Metastatic Breast Carcinoma in the Brain (tissue), 10 donors: ENCODE measurements around the genes C17orf78, TBC1D3K and SOCS7.

DNA sequence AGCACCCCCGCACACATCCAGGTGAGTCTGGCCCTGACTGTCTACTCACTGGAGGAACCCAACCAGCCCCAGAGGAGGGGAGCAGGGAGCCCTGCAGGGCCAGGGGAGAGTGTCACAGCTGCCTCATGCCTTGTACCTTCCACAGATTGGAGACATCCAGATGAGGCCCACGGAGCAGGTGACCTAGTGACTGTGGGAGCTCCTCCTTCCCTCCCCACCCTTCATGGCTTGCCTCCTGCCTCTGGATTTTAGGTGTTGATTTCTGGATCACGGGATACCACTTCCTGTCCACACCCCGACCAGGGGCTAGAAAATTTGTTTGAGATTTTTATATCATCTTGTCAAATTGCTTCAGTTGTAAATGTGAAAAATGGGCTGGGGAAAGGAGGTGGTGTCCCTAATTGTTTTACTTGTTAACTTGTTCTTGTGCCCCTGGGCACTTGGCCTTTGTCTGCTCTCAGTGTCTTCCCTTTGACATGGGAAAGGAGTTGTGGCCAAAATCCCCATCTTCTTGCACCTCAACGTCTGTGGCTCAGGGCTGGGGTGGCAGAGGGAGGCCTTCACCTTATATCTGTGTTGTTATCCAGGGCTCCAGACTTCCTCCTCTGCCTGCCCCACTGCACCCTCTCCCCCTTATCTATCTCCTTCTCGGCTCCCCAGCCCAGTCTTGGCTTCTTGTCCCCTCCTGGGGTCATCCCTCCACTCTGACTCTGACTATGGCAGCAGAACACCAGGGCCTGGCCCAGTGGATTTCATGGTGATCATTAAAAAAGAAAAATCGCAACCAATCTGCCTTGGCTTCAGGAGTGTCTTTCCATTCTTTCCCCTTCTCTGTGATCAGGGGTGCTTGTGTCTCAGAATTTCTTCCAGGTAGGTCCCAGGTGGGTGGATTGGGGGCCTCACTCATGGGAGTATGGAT is 1.1 kb upstream of the MRM1 start:
- PRO-cap, 10 experiments: no peak in any of the 10 experiments

DNA sequence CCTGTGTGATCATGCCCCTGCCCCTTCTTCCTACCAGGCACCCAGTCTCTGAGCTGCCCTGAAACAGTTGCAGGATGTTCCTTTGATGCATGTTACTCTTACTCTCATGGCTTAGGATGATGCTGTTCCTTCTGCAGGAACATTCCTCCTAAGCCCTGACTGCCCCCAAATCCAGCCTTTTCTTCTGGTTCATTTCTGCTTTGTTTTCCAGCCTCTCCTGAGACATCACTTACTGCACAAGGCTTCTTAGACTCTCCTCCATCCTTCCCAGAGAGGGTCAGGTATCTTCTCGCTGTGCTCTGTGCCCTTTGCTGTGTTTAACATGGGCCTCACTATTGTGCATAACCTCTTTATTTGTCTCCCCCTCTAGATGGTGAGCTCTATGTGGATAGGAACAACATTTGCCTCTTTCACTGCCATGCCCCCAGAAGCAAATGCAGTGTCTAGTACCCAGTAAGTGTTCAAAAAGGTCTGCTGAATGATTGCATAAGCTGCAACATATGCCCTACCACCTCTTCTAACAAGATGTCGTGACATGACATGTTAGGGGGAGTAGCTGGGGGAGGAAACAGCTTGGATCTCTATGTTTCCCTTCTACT is 147.6 kb downstream of the AATF start:
- PRO-cap, 10 experiments: no peak in any of the 10 experiments

DNA sequence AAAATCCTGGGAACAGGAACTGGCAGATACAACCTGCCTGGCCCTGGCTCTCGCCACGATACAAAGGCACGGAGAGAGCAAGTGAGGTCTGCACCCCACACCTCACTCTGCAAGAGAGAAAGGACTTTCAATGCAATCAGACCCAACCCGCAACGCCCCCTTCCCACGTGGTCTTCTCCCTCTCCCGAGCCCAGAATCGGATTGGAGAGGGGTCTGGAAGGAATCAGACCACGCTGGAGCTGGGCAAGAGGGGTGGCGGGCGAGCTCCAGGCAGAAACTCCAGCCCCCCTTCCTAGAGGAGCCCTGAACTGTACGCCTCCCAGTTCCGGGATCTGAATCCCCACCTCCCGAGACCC is 17.4 kb upstream of the C17orf78 start:
- PRO-cap, 10 experiments: peak in 10 of 10 experiments; most common plus-strand start position 193 of the sequence (in 6); most common minus-strand start position 109 of the sequence (in 10)

GRCh38 chr17:37375690-37376170 is at the start of gene C17orf78:
C17orf78 (plus strand) TSS chr17:37375985.
- PRO-cap, 10 experiments: no peak in any of the 10 experiments

DNA sequence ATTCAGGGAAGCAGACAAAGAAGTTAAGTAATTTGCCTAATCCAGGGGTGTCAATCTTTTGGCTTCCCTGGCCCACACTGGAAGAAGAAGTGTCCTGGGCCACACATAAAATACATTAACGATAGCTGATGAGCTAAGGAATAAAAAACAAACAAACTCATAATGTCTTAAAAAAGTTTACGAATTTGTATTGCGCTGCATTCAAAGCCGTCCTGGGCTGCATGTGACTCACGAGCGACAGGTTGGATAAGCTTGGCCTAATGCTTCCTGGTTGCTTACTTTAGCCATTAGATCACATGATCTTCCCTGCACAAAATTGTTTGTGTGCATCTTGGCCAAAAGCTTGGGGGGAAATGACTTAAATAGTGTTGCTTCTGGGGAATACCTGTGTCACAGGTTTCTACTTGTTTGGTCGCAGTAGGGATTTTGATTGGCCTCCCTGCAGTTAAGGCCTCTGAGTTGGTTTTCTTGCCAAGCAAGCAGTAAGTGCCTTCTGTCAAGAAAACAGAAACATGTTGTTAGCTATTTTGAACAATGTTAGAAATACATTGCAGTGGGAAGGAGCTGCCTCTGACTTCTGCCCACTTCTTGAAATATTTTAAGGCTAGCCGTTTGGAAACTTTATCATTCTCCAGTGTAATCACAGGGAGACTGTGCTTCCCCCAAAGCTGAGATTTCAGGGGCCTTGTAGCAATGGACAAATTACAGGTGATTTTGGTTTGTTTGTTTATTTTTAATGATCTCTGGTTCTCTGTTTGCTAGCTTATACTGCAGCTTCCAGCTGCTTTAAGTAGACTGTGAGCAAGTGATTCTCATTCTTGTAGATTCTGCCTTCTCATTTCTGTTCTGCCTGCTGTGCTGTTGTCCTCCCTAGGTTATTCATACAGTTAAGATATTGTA is 39.5 kb upstream of the DUSP14 start:
- PRO-cap, 10 experiments: peak in 1 of 10 experiments; most common minus-strand start position 355 of the sequence (in 1)

DNA sequence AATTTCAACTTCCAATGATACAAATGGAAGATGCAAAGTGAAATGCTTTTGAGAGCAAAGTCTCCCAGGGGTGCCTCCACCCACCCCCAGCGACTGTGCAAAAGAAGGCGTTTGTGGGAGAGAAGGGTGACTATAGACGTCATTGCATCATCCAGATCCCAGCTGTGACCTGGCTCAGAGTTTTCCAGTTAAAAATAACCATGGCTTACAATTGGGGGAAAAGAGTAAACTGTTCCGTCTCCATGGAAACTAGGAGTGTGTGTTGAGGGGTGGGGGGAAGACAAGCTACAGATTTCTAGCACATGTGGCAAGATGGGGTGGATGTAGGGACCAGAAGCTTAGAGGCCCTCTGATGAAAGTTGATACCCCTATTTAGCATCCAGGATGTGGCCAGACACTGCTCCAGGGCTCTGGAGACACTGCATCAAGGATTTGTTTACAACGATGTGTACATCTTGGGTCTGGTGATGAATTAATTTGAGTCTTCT is 6.4 kb upstream of the DUSP14 start:
- PRO-cap, 10 experiments: no peak in any of the 10 experiments

- PRO-cap, 10 experiments: no peak in any of the 10 experiments
Observed at GRCh38 chr17:37676043-37676520, 32.8 kb upstream of the DDX52 start.

DNA sequence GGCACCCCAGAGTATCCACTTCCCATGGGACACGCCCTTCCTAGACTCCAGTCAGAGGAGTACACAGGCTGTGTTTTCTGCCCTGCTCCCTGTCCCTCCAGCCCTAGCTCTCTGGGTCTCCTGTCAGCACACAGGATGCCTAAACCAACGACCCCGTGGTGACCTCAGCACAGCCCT is 15.1 kb downstream of the HNF1B start:
- PRO-cap, 10 experiments: no peak in any of the 10 experiments

DNA sequence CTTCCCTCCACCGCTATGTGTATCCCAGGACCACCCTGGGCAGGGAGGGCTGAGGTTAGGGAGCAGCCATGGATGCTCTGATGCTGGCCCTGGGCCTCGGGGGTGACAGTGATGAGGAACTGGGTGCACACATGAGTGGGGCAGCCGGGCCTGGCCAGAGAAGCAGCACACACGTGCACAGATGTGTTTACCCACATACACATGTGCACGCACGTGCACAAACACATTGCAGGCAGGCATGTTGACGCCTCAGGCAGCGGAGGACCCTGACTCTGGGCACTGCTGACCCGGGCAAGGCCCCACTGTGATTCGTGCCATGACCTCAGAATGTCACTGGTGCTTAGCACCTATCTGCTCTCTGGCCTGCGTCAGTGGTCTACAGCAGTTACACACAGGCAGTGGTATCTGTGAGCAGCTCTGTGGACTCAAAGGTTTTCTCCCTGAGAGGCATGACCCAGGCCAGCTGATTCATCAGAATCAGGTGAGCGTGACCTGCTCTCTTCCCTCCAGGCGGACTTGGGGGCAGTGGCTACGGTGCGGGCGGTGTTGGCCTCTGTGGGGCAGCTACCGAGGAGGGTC is at the start of gene TBC1D3K:
TBC1D3K (plus strand) TSS at position 326 of the 579 bp plus-strand sequence.
- PRO-cap, 10 experiments: no peak in any of the 10 experiments

- PRO-cap, 10 experiments: peak in 3 of 10 experiments; most common plus-strand start chr17:38286827 (in 2); most common minus-strand start chr17:38286572 (in 1)
Observed at GRCh38 chr17:38286310-38287122, 10.5 kb upstream of the MRPL45 start.

DNA sequence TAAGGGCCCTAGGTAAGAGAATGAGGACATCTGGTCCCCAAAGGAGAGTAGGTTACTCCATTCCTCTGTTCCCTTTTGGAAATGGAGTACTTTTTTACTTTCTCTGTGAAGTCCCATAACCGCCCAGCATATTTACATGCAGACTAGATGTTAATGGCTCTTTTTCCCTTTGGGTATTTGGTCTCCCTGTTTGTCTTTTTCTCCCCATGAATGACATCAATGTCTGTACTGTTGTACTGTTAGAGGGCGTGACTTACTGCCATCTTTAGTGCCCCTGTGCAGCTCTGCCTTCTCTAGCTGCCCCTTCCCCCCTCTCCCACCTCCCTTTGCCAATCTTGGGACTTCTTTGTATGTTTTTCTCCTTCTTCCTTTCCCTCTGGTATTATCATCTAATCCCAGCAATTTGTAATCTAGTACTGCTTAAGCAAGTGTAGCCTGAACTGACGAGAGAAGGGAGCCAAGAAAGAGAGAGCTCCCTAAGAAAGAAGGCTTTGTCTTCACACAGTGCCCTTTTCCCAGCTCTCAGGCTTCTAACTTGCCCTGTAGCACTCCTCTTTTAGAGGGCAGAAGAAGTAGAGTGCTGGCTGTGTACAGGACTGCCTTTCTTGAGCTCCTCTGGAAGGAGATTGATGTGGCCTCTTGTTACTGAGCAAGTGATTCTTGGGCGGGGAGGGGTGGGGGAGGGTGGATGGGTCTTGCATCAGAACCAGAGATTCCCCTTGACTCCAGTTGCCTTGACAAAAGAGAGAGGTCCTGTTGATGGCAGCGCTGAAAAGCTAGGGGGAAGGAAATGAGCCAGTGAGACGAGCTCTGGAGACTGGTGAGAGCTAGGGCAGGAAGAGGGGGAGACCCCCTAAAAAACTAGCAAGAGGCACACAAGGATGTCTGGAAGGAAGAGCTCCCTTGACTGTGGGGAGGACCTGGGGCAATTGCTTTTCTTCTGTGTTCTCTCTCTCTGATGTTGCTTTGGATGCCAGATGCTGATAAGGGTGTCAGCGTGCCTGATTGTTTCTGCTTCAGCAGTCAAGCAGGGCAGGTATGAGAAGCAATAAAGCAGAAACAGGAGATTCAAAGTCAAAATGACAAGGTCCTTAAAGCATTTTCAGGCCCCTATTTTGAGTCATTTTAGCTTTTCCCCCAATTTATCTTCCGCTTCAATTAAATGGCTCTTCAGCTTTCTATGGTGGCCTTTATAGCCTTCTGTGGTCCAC is 18.6 kb downstream of the GPR179 start:
- PRO-cap, 10 experiments: peak in 1 of 10 experiments; most common plus-strand start position 441 of the sequence (in 1)

GRCh38 chr17:38326884-38327375 is 16.8 kb downstream of the GPR179 start:
- PRO-cap, 10 experiments: no peak in any of the 10 experiments

GRCh38 chr17:38351348-38352559 is at the start of gene SOCS7:
SOCS7 (plus strand) TSS chr17:38351844.
- PRO-cap, 10 experiments: peak in 10 of 10 experiments; most common plus-strand start chr17:38351844 (in 10); most common minus-strand start chr17:38351657 (in 6)

DNA sequence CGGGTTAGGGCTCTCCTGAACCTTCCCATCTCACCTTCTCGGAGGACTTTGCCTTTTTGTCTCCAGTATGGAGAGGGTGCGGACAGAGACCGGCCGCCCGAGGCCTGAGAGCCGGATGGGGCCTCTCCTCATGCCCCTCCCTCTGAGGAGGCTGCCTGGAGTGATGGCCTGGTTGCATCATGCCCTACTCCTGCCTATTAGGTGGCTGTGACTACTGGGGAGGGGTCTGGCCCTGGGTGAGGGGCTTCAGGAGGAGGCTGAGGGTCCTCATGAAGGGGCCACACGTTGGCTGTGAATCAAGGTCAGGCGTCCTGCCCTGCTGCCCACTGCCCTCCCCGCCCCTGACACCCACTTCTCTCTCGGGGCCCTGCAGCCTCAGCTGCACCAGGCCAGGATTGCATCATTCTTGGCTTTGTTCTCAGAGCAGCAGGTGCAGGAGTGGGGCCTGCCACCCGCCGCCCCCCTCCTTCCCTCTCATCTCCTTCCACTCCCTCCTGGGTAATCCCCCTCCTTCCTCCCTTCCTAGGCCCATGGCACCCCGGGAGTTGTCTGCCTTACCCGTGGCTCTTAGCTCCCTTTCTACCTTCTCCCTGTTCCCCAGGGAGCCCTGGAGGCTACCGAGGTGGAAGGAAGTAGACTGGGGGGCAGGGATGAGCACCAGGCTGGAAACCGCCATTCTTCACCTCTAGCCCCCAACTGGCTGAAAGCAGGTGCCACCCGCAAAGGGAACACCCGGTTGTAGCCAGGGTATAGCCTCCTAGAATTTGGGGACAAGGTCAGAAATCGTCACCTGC is 12.8 kb upstream of the ARHGAP23 start:
- PRO-cap, 10 experiments: peak in 4 of 10 experiments; most common plus-strand start position 403 of the sequence (in 1); most common minus-strand start position 117 of the sequence (in 4)

DNA sequence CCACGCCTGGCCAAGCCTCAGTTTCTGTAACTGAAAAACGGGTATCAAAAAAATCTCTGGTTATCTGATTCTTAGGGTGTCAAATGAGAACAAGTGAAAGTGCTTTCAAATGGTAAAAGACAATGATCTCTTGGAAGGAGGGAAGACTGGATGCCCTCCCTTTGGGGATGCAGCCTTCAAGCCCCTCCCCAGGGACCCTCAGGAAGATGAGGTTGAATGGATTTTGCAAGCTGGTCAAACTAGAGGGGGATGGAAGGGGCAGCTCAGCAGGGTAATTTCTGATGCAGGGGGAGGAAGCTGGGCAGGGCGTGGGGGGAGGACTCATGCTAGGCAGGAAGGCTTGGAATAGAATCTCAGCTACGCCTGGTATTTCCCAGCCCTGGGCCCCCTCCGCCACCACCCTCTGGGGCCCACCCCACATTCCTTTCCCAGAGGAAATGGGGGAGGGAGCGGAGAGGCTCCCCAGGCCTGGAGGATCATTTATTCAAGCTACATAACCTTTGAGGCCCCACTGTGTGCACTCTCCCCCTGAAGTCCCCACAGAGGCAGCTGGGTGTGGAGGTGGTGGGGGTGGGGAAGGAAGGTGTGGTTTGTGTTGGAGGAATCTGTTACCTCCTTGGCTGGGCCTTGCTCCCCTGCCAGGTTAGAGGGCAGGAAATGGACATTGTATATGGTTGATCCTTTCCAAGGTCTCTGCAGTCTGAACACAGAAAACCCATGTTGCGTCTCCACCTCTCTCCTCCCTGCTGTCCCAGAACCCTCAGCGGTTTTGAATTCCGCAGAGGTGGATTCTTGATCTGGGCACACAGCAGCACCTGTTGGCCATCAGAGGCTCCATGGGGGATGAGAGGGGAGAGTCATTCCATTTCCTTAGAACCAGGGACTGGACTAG is 22.7 kb downstream of the ARHGAP23 start:
- PRO-cap, 10 experiments: peak in 1 of 10 experiments; most common plus-strand start position 651 of the sequence (in 1)

GRCh38 chr17:38451586-38452648 is 23.7 kb downstream of the ARHGAP23 start:
- PRO-cap, 10 experiments: peak in 4 of 10 experiments; most common minus-strand start chr17:38451925 (in 3)

- PRO-cap, 10 experiments: peak in 6 of 10 experiments; most common plus-strand start chr17:38454671 (in 1); most common minus-strand start chr17:38454674 (in 4)
Observed at GRCh38 chr17:38454524-38455170, 26.4 kb downstream of the ARHGAP23 start.

DNA sequence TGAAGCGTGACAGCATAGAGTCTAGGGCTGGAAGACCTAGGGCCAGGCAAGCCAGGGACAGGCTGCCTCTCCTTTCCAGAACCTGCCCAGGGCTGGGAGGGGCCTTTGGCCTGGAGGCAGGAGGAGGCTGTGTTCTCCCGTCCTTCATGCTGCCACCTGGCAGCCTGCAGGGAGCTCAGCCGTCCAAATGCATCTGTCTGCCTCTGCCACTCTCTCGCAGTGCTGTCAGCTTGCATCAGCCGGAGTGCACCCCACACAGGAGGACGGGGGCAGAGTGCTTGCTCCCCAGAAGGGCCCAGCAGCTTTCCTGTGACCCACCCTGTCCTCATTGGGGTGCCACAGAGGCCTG is 31.3 kb downstream of the ARHGAP23 start:
- PRO-cap, 10 experiments: peak in 1 of 10 experiments; most common plus-strand start position 147 of the sequence (in 1)

GRCh38 chr17:38475291-38476418 is 47.4 kb downstream of the ARHGAP23 start:
- PRO-cap, 10 experiments: no peak in any of the 10 experiments

DNA sequence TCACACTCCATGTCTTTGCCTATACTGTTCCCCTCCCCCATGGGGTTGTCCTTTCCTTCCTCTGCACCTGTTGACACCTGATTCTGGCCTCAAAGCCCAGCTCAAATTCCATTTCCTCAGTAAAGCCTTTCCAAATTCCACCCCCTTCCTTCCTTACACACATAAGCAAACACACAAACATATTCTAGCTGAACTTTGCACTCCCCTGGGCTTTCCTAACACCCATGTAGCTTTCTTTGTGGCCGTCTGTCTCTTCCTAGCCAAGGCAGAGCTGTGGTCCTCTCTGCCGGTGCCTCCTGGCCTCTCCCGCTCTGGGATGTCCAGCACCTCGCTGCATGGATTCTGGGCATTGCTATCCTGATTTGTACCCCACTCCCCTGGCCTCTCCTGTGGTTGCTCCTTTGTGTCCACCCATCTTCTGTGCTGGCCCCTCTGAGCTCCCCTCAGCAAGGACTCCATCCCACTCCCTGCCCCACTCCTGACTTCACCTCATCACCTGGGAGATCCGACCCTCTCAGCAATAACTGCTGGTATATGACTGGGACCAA is 8.4 kb upstream of the SRCIN1 start:
- PRO-cap, 10 experiments: no peak in any of the 10 experiments